ENCODE results near the gene TM7SF3.

GRCh38 chr12:24535603-24535952 is 413.3 kb downstream of the BCAT1 start:
- RRBS: no CpG with 5 or more reads among the region's 5 CpGs

DNA sequence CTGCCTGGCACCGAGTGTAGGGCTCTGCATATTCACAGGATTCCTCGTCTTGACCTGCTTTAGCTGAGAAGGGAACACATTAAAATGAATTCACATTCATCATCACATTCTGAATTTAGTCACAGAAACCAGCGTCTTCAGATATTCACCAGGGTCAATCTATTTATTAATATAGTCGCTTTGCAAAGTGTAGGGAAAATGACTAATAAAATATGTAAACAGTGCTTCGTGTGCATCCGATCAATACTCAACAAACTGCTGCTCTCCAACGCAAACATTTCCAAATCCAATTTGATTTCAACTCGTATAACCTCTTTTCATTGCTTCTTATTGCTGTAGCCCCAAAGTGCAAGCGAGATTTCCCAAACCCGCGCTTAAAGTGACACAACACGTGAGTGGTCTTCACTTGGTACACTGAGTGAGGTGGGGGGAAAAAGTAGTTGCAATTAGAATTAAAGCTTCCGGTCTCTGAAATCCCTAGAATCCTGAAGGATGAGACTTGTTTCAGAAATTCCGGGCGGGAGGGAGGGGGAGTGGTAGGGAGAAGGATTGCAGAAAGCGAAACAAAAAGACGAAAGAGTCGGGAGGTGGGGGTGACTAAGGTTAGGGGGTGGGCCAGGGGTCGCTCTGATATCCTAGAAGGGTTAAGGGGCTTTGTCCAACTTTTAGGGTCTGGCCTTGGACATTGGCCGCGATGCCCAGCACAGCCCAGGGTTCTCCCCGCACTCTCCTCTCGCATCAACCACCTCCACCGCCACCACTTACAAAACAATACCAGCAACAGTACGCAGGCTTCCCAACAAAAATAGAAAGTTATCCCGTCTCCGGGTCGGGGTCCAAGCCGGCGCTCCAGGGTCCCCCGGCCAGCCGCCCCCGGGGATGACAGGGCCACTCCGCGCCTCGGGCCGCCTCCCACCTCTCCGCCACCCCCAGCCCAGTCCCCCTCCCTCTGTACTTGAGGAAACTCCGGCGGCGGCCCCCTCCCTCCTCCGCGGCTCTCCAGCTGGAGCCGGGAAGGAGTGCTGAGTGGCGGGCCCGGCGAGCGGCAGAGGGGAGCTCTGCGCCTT is 387.4 kb downstream of the BCAT1 start:
- RRBS: 2% methylated on average over 15 of the region's 49 CpGs

GRCh38 chr12:24838513-24839014 is 110.3 kb downstream of the BCAT1 start:
- RRBS: no CpG with 5 or more reads among the region's 2 CpGs

DNA sequence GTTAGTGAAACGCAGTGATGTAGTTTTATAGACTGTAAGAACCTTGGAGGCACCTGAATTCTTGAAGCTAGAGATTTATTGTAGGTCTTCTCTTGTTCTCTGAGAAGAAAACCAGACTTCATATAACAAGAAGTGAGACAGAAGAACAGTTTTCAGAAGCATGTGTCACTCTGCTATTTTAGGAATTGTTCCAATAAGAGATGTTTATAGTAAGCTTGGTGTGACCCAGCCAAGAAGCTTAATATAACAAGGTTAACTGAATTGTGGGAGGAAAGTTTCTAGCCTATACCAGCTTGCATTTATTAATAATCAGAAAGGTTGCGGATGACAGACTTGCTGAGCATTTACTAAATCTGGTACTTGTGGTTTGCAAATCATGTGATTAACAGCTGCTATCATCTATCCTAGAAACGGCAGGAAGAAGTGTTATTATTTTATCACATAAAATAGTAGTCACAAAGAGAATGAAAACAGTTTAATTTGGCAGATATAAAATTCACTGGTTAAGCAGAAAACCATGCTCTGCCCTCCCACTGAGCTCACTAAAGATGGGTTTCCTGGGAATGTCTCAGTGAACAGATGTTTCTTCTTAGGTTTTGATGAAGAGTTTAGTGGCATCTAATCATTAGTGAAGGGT is 49.2 kb upstream of the BCAT1 start:
- RRBS: no CpG with 5 or more reads among the region's 3 CpGs

- RRBS: no CpG with 5 or more reads among the region's 5 CpGs
Observed at GRCh38 chr12:25023794-25024340, 28.6 kb upstream of the IRAG2 start.

GRCh38 chr12:25056037-25056439 is 3.5 kb downstream of the IRAG2 start:
- RRBS: no CpG with 5 or more reads among the region's 5 CpGs

GRCh38 chr12:25058591-25058872 is 6.0 kb downstream of the IRAG2 start:
- RRBS: no CpG with 5 or more reads among the region's 1 CpG

- RRBS: no CpG with 5 or more reads among the region's 6 CpGs
Observed at GRCh38 chr12:25377334-25377812, 126.6 kb upstream of the KRAS start.

DNA sequence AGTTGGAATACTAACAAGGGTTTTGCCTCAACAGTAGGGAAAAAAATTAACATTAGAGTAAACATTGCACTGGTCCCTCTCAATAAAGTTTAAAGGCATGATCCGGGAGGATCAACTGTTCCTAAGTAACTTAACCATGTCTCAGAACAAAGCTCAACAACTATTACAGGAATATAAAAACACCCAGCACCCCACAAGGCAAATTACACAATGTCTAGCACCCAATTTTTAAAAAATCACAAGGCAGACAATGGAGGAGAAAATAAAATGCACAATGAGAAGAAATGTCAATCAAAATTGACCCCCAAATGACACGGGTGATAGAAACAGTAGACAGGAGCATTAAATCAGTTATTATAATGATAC is 201.1 kb upstream of the RASSF8 start:
- RRBS: no CpG with 5 or more reads among the region's 2 CpGs

DNA sequence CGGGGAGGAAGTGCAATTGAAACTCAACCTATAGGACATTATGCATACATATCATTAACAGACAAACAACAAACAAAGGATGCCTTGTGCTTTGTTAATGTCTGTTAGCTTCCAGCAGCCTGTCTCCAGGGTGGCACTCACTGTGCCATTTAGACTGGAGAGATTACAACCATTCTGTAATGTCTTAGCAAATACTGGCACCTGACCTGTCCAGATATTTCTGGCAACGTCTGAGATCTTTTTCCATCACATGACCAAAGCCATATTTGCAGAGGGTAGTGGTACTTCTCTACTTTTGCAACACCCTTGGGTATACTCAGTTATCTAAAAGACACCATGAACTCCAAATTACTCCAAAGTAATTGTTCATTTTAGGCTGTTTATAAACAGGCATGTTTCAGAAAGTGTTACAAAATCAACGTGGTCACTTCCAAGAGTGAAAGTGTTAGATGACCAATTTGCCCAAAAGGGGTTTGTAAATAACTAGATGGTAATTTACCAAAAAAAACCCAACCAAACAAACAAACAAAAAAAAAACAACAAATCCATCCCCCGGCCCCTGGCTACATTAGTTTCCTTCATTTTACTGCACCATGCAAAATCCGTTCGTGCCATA is 11.5 kb downstream of the BHLHE41 start:
- RRBS: no CpG with 5 or more reads among the region's 6 CpGs

- RRBS: no CpG with 5 or more reads among the region's 15 CpGs
Observed at GRCh38 chr12:26230559-26231158, 35.3 kb downstream of the SSPN start.

- RRBS: no CpG with 5 or more reads among the region's 4 CpGs
Observed at GRCh38 chr12:26289977-26290362, 94.6 kb downstream of the SSPN start.

DNA sequence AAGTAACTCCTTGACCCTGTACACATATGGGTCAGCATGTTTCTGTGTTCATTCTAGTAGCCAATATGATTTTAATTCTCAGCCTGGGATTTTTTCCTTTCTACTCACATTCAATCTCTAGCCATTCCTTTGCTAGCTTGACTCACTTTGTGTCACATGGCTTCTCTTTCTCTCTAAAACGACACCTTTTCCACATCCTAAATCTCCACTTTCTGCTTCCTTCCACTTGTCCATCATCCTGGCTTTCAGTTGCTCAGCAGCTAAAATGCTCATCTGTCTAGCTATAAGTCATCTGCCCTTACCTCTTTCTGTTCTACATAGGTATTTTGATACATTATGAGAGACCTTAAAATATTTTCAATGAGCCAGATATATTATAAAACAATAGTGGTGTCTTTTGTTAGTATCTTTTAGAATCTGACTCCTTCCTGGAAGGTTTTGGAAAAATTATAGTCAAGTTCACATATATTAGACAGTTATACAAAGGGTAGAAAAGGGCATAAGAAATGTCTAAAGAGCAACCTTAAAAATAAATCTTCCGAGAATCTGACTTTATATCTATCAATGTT is 278.3 kb downstream of the SSPN start:
- RRBS: no CpG with 5 or more reads among the region's 2 CpGs

DNA sequence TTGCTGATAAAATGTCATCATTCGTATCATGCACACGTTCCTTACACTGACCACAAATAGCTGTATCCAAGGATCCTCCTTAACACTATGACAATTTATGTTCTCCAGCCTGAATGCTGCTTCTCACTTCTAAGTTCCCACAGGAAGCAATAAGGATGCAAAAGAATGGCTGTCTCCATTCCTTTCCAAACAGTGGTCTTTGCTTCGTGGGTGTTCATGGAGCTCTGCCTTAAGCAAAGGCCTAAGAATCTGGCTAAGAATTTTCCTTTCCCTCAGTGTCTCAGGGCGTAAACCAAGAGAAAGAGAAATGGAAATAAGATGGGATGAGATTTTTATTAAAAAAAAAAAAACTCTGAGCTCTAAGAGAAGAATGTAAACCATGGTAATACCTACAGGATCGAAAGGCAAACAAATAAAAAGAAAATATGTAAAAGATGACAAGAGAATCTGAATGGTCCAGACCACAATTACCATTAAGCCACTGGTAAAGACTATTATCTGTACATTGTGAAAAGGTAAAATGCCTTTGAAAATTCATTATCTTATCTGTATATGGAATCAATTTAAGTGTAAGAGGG is 200.1 kb downstream of the ITPR2 start:
- RRBS: no CpG with 5 or more reads among the region's 5 CpGs

GRCh38 chr12:26821219-26821868 is 11.7 kb downstream of the ITPR2 start:
- RRBS: no CpG with 5 or more reads among the region's 4 CpGs

DNA sequence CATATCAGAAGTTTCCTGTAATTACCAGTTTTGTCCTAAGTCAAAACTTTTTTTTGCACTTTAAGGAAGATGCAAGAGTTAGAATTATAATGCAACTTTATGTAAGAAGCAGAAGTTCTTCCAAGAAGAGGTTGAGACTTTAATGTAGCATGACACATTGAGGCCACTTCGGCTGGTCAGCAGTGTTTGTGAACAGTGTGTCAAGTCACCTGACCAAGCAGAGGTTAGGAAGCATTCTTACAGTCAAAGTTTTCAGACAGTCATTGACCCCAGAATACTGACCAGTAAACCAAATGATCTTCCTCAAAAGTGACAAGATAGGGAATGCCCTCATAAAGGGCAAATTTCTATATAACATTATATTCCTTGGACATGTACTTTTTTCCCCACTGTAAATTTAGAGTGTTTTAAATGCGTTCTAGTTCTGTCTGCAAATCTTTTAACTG is 15.2 kb downstream of the FGFR1OP2 start:
- RRBS: no CpG with 5 or more reads among the region's 2 CpGs

- RRBS: 2% methylated on average over 45 of the region's 78 CpGs
Observed at GRCh38 chr12:27013849-27014726, at the start of gene TM7SF3. Gene TM7SF3 (minus strand): TSS chr12:27014384.

DNA sequence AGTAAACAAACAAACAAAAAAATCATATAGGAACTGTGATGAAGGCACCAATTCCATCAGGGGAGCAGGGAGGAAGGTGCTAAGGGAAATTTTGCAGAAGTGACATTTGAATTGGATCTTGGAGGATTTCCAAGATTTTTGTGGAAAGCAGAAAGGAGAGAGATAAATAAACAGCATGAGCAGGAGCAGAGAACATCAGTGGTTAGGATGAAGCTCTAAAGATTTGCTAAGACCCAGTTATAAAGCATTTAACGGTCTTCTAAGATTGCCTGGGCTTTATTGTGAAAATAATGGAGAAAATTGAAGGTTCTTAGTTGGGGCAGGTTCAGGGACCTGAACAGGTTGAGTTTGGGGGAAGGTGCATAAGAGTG is 65.0 kb upstream of the STK38L start:
- RRBS: no CpG with 5 or more reads among the region's 1 CpG

DNA sequence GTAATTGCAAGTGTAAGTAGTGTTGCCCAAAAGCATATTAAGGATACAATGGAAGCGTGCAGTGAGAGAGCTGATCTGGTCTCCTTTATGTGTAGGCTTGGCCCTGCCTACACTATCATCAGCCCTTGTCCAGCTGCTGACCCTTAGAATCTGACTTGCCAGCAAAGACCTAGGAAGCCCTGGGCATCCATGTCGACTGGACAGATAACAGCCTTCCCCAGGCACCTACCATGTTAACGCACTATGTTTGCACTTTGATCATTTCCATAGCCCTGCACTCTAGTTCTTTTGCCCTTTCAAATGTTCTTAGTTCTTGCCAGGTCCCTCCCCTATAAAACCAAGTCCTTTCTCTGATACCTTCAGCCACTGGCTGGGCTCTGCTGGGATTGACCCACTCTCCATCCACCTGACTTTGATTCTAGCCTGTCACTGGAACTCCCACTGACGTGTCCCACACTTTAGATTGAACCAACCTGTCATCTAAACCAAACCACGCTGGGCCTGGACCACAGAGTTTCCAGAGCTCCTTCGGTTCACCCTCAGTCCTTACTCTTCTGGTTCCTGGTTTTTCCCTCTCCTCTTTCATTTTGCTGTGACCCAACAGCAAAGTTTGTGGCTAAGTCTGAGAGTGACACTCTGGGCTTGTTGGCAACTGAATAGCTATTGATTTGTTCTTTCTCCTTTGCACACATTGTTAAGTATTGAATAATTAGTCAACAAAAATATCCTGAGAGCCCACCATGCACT is 51.9 kb upstream of the STK38L start:
- RRBS: no CpG with 5 or more reads among the region's 6 CpGs